ENCODE data around the genes CASP1 and GUCY1A2.

- RRBS = no CpG with 5 or more reads among the region's 4 CpGs
Observed at GRCh38 chr11:105026063-105026449, 3.1 kb upstream of the CASP5 start.

DNA sequence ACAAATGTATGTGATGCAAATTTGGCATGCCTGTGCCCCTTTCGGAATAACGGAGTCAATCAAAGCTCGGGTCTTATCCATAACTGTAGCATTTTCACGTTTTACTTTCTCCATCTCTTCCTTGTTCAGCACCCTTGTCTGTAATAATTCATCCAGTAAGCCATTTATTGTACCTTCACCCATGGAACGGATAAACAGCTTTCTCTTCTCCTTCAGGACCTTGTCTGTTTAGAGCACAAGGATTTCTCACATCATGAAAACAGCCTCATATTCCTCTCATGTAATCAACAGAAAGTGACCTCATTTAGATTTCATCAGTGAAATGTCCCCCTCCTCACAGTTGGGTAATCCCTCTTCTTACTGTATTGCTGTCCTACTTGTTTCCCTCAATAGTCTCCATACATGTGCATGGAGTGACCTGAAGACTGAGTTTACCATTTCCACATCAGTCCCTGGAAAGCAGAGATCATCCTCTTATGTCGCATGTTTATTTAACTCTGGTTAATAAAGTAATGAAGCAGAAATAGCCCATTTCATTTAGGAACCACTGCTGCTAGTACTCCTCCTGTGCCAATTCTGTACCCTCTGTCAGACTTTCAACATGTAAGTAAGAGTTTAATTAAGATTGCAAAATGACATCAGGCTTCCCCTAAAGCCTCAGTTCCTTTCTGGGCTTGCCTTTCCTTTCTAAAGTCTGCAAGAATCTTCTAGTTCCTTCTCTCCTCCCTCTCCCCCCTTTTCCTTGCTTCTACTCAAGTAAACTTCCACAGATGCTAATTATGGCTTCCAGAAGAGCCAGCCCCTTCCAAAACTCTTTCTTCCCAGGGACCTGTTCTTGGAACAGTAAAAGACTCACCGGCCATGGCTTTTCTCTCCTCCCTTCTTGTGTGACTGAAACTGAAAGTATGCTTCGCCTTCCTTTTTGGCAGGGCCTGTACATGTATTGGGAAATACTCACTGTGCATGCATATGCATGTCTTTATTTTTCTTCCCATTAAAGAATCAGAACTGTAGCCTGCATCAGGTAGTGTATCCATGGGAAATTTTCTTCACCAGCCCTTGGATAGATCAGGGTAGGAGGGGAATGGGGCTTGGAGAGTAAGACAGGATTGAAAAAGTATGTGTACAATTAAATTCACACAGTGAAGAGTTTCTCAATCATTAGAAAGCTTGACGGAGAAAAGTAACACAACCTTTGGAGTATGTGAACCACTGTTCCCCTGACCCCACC lies at the start of gene CASP1:
CASP1 (minus strand) TSS at position 894 of the 1,231 bp plus-strand sequence.
- RRBS = no CpG with 5 or more reads among the region's 9 CpGs

- RRBS = 75% methylated on average over 5 of the region's 19 CpGs
Observed at GRCh38 chr11:105960159-105960907, 61.7 kb downstream of the MSANTD4 start.

DNA sequence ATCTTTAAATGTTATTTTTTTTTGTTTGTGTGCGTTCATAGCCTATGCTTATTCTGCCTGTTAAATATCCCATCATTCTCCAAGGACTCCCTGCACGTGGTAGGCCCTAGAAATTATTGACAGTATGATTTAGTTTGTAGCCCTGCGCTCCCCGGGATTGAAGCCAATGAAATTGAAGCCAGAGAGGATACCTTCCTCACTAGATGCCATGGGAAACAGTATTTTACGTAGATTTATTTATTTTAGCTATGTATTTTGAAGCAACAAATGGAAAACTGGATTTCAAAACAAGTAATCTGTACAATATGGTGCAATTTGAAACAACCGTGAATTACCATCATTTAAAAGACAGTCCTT lies 743 bp downstream of the AASDHPPT start:
- RRBS = no CpG with 5 or more reads among the region's 6 CpGs

GRCh38 chr11:107018258-107018969 lies at the start of gene GUCY1A2:
Gene GUCY1A2, minus strand, starts transcription at chr11:107018476.
- RRBS = 4% methylated on average over 2 of the region's 65 CpGs

GRCh38 chr11:107227258-107227600 lies 209.0 kb upstream of the GUCY1A2 start:
- RRBS = no CpG with 5 or more reads among the region's 2 CpGs

DNA sequence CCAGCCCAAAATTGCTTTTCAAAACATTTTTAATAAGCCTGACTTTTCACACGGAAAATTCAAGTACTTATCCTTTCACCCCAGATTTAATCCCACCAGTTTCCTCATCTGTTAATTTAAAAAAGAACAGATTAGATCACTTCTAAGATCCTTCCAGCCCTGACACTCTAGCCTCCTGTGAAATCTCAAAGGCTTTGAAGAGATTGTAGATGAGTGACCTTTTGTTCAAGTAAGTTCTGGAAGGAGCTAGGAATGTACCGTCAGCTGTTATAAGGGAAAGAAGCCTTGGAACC lies 35.6 kb upstream of the SLN start:
- RRBS = no CpG with 5 or more reads among the region's 2 CpGs

DNA sequence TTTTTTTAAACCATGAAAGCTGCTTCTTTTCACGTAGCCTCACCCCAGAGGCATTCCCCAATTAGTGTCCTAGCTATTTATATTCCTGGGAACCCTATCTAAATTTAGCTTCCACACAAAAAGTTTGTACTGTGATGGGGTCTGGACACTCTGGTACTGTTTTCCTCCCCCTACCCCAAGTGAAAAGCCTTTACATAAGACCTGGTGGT lies 35.9 kb upstream of the SLN start:
- RRBS = no CpG with 5 or more reads among the region's 1 CpG

DNA sequence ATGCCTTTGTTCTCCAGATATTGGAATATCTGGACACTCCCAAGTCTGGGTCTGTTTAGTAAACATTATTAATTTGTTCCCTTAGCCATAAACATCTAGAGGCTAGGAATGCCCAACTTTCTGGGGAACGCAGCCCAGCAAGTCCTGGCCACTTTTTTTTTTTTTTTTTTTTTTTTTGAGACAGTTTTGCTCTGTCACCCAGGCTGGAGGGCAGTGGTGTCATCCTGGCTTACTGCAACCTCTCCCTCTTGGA lies 7.4 kb downstream of the RAB39A start:
- RRBS = no CpG with 5 or more reads among the region's 1 CpG

DNA sequence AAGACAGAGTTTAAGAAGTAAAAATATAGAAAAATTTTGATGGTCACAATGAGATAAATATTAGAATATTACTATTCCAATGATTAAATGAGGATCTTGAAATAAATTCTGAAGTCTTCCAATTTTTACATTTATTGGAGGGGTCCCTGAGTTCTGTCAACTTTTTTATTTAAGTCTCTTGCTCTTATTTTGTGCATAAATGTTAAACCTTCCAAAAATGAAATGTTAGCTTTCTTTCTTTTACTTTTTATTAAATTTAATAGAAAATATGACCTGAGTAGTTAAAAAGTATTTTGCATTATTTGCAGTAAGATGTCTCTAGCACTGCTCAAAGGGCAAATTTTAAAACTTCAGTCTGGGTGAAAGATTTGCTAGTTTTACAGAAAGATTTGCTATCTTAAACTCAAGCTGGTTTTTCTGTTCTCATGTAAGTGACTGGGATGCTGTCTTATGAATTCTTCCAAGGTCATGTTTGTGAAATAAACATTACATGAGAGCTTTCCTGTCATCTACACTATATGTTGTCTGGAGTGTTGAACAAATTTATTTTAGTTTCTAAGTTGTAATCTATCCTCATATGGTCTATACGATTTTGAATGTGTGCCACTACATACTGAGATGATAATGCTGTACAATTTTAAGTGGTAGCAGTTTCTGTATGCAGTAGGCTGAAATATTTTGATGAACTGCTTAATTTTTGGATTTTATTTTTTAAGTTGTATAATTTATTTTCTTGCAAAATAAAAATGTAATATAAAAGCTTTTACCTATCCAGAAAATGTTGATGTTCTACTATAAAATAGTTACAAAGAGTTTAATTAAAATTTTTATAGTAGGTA lies 14.1 kb upstream of the ACAT1 start:
- RRBS = no CpG with 5 or more reads among the region's 1 CpG

- RRBS = no CpG with 5 or more reads among the region's 15 CpGs
Observed at GRCh38 chr11:108221142-108221861, 1.1 kb downstream of the NPAT start.

GRCh38 chr11:108226420-108227042 lies 3.7 kb downstream of the ATM start:
- RRBS = no CpG with 5 or more reads among the region's 8 CpGs

- RRBS = no CpG with 5 or more reads among the region's 43 CpGs
Observed at GRCh38 chr11:108592565-108593197, 887 bp downstream of the EXPH5 start.

DNA sequence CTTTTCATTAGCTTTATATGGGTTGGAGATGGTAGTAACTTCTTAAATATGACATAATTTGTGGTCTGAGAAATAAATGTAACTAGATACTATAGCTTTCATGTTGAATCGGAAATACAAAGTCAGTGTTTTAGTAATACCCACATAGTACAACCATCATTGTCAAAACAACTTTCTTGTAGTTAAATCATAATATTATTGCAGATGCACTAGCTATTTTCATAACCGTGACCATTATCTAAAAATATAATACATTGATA lies 171.2 kb downstream of the DDX10 start:
- RRBS = no CpG with 5 or more reads among the region's 2 CpGs

- RRBS = no CpG with 5 or more reads among the region's 1 CpG
Observed at GRCh38 chr11:108838298-108838753, 173.5 kb downstream of the DDX10 start.

GRCh38 chr11:108841158-108841610 lies 176.3 kb downstream of the DDX10 start:
- RRBS = no CpG with 5 or more reads among the region's 2 CpGs

DNA sequence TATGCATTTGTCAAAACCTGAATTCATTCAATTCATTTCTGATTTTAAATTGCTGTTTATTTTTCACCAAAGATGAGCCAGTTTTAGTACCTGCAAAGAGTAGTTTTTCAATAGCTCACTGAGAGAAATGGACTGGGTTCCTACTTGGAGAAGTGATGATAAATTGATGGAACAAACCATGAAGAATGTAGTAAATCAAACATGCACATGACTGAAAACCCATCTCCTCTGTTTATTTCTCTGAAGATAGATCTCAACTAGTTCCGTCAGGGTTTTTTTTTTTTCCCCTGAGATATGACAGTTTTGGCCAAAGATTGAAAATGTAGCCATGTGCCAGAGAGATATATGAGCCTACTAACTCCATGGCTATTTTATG lies 239.6 kb downstream of the DDX10 start:
- RRBS = no CpG with 5 or more reads among the region's 1 CpG

DNA sequence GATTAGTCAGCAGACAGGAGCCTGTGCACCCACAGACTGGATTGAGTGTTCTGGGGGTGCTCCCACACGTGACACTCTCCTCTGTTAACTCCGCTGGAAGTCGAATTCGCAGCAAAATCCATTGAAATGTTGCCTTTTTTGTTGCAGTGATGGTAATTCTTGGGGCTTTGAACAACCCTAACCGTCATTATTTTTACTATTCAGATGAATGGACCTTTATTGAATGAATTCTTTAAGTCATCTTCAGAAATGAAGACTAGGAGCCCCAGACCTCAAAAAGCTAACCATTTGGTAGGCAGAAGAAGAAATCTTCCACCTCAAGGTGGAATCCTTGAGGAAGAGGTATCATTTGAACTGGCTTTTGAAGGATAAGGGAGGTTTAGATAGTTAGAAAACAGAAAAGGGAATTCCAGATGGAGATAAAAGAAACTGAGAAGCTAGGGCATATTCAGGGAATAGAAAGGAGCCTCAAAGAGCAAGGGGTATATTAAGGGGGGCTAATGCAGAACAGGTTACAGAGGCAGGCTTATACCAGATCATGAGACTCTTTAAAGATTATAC lies 270.1 kb downstream of the DDX10 start:
- RRBS = no CpG with 5 or more reads among the region's 5 CpGs

- RRBS = no CpG with 5 or more reads among the region's 3 CpGs
Observed at GRCh38 chr11:108980718-108981080, 315.8 kb downstream of the DDX10 start.

GRCh38 chr11:110349665-110350121 lies 53.3 kb upstream of the RDX start:
- RRBS = no CpG with 5 or more reads among the region's 5 CpGs